GM12878 (cell line): ENCODE results near the gene SLC10A4.

DNA sequence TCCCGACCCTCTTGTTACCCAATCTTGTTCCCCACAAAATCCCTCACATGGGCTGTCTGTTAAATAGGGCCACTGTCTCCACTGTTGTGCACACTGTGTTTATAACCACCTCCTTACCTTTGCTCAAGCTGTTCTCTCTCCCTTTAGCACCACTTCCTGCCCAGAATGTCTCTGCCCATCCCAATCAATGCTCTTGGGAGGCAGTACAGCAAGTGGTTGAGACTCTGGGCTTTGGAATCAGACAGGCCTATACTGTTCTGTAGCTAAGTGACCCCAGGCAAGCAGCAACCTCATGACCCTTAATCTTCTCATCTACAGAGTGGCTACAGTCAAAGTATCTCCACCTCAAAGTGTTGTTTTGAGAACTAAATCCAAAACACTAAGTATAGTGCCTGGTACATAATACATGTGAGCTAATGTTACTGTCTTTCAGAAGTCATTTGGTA is 3.8 kb upstream of the TXK start:
- RAMPAGE, long total RNA: no peak
- RRBS, 2 experiments: no CpG with 5 or more reads among the region's 1 CpG
CAGE:
- cytosol, long polyA minus RNA: no peak
- cytosol, long polyA plus RNA: no peak
- long polyA plus RNA: no peak
- nucleolus, long total RNA: no peak
- nucleus, long polyA plus RNA: no peak
- nucleus, long total RNA: no peak

DNA sequence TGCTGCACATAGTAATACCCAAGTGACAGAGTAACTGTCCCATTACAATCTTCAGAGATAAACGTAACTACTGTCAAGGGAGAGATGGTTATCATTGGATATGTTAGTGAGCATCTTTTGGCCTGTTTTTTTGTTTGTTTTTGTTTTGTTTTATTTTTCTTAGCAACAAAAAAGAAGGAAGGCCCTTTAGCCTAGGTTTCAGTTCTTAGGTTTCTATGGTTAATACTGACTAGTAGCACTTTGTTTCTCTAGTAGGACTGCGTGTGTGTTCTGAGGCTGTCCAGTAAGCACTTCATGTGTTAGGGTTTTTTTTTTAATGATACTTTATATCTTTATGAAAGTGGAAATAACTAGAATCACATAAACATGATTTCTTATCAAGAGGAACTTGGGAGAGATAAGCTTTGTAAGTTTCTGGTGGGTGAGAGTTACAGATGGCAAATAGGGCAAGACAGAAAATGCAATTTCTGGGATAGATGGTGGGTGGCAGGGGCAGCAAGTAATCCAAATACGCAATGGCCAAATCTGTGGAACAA is 59.5 kb upstream of the TXK start:
- RAMPAGE, long total RNA: no peak
- RRBS, 2 experiments: no CpG with 5 or more reads among the region's 3 CpGs
CAGE:
- cytosol, long polyA minus RNA: no peak
- cytosol, long polyA plus RNA: no peak
- long polyA plus RNA: no peak
- nucleolus, long total RNA: no peak
- nucleus, long polyA plus RNA: no peak
- nucleus, long total RNA: no peak

GRCh38 chr4:48482887-48483703 is at the start of gene SLC10A4:
SLC10A4 (plus strand) TSS chr4:48483343.
- RAMPAGE, long total RNA: no peak
- RRBS, 2 experiments: 7 to 28% methylated on average over 51 to 58 of the region's 80 CpGs
CAGE:
- cytosol, long polyA minus RNA: no peak
- cytosol, long polyA plus RNA: no peak
- long polyA plus RNA: no peak
- nucleolus, long total RNA: no peak
- nucleus, long polyA plus RNA: no peak
- nucleus, long total RNA: no peak

GRCh38 chr4:48604378-48604909 is 114.4 kb downstream of the ZAR1 start:
- RAMPAGE, long total RNA: no peak
- RRBS, 2 experiments: no CpG with 5 or more reads among the region's 5 CpGs
CAGE:
- cytosol, long polyA minus RNA: no peak
- cytosol, long polyA plus RNA: no peak
- long polyA plus RNA: no peak
- nucleolus, long total RNA: no peak
- nucleus, long polyA plus RNA: no peak
- nucleus, long total RNA: no peak

DNA sequence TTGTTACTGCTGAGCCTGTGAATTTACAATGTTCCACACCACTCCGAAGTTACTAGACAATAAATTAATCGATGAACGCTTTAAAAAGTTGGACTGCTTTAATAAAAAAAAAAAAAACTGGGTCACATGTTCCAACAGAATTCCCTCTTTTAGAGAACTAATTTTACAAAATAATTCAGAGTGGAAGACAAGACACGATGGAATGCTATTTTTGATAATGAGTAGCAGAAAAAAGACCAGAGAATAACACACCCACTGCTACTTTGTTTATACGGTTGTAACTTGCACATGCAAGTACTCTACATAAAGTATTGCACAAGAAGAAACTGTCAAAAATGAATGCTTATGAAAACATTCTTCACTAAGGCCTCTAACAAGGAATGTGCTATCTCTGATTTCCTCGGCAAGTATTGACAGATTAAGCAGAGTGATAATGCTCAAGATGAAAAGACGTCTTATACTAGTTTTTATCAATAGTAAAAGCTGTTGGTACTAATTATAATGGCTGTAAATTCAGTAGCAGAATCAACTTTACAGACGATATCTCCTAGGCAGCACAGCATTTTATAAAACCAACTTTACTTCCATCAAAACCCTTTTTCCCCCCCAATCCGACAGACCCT is 1.7 kb downstream of the FRYL start:
- RAMPAGE, long total RNA: no peak
- RRBS, 2 experiments: no CpG with 5 or more reads among the region's 9 CpGs
CAGE:
- cytosol, long polyA minus RNA: no peak
- cytosol, long polyA plus RNA: no peak
- long polyA plus RNA: no peak
- nucleolus, long total RNA: no peak
- nucleus, long polyA plus RNA: no peak
- nucleus, long total RNA: no peak

GRCh38 chr4:51895910-51896118 is 52.9 kb downstream of the DCUN1D4 start:
- RAMPAGE, long total RNA: no peak
- RRBS, 2 experiments: no CpG with 5 or more reads among the region's 1 CpG
CAGE:
- cytosol, long polyA minus RNA: no peak
- cytosol, long polyA plus RNA: no peak
- long polyA plus RNA: no peak
- nucleolus, long total RNA: no peak
- nucleus, long polyA plus RNA: no peak
- nucleus, long total RNA: no peak

- RAMPAGE, long total RNA: no peak
- RRBS, 2 experiments: no CpG with 5 or more reads among the region's 3 CpGs
CAGE:
- cytosol, long polyA minus RNA: no peak
- cytosol, long polyA plus RNA: no peak
- long polyA plus RNA: no peak
- nucleolus, long total RNA: no peak
- nucleus, long polyA plus RNA: no peak
- nucleus, long total RNA: no peak
These were observed 33.0 kb downstream of the ERVMER34-1 start for GRCh38 chr4:52718007-52718768.

DNA sequence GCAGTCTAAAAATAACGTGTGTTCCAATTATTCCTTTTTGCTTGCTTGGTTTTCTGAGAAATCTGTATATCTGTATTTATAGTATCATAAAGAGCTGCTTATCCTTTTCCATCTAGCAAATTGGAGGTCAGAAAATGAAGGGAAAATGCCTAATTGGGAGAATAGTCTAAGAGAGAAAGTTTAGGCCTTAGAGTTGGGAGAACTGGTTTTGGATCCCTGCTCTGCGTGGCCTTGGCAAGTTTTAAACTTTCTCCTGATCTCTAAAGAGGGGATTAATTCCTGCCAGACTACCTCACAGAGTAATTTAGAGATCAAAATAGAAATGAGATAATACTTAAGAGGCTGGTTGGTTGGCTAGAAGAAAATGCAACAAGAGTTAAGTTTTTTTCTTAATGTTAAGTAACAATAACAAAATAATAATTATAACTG is 160.3 kb downstream of the RASL11B start:
- RAMPAGE, long total RNA: no peak
- RRBS, 2 experiments: no CpG with 5 or more reads among the region's 2 CpGs
CAGE:
- cytosol, long polyA minus RNA: no peak
- cytosol, long polyA plus RNA: no peak
- long polyA plus RNA: no peak
- nucleolus, long total RNA: no peak
- nucleus, long polyA plus RNA: no peak
- nucleus, long total RNA: no peak

- RAMPAGE, long total RNA: no peak
- RRBS, 2 experiments: no CpG with 5 or more reads among the region's 1 CpG
CAGE:
- cytosol, long polyA minus RNA: no peak
- cytosol, long polyA plus RNA: no peak
- long polyA plus RNA: no peak
- nucleolus, long total RNA: no peak
- nucleus, long polyA plus RNA: no peak
- nucleus, long total RNA: no peak
These were observed 13.4 kb downstream of the SCFD2 start for GRCh38 chr4:53352374-53352901.

DNA sequence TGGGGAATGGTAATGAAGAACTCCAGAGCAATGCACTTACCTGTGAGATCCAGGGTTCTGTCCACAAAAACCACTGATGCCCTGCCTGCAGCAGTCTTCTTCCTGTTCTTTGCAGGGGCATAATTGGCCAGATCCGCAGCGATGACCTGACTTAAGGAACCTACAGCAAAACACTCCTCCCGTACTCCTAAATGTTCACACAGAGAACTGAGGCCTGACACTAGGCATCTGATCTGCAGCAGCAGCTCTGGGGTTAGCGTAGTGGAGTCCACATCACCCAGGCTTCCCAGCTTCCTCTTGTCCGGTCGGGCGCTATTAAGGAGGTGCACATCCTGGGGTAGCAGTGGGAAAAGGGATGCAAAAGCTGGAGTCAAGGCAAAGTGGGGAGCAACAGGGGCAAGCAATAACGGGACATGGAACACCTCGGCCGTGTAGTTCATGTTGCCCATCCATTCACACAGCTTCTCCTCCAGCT is 760 bp downstream of the SCFD2 start:
- RAMPAGE, long total RNA: no peak
- RRBS, 2 experiments: no CpG with 5 or more reads among the region's 10 CpGs
CAGE:
- cytosol, long polyA minus RNA: no peak
- cytosol, long polyA plus RNA: no peak
- long polyA plus RNA: no peak
- nucleolus, long total RNA: no peak
- nucleus, long polyA plus RNA: no peak
- nucleus, long total RNA: no peak

GRCh38 chr4:53459125-53459899 is 81.9 kb downstream of the FIP1L1 start:
- RAMPAGE, long total RNA: no peak
- RRBS, 2 experiments: no CpG with 5 or more reads among the region's 4 CpGs
CAGE:
- cytosol, long polyA minus RNA: no peak
- cytosol, long polyA plus RNA: no peak
- long polyA plus RNA: no peak
- nucleolus, long total RNA: no peak
- nucleus, long polyA plus RNA: no peak
- nucleus, long total RNA: no peak

DNA sequence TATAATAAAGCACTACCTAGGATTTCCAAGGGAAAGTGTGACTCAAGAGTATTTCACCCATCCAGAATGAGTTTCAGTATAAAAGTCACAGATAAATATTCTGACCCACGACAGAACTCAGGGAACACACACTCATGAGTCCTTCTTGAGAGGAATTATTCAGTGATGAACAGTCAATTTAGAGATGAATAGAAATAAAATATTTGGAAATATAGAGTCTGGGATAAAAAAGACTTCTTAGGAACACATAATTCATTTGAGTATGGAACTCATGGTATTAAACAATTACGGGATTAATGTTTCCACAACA is 143.4 kb upstream of the LNX1 start:
- RAMPAGE, long total RNA: no peak
- RRBS, 2 experiments: no CpG with 5 or more reads among the region's 2 CpGs
CAGE:
- cytosol, long polyA minus RNA: no peak
- cytosol, long polyA plus RNA: no peak
- long polyA plus RNA: no peak
- nucleolus, long total RNA: no peak
- nucleus, long polyA plus RNA: no peak
- nucleus, long total RNA: no peak

- RAMPAGE, long total RNA: no peak
- RRBS, 2 experiments: no CpG with 5 or more reads among the region's 19 CpGs
CAGE:
- cytosol, long polyA minus RNA: no peak
- cytosol, long polyA plus RNA: no peak
- long polyA plus RNA: no peak
- nucleolus, long total RNA: no peak
- nucleus, long polyA plus RNA: no peak
- nucleus, long total RNA: no peak
These were observed 40.6 kb downstream of the CHIC2 start for GRCh38 chr4:54023360-54024606.

GRCh38 chr4:54197040-54197765 is 31.9 kb upstream of the PDGFRA start:
- RAMPAGE, long total RNA: no peak
- RRBS, 2 experiments: no CpG with 5 or more reads among the region's 7 CpGs
CAGE:
- cytosol, long polyA minus RNA: no peak
- cytosol, long polyA plus RNA: no peak
- long polyA plus RNA: no peak
- nucleolus, long total RNA: no peak
- nucleus, long polyA plus RNA: no peak
- nucleus, long total RNA: no peak

- RAMPAGE, long total RNA: no peak
- RRBS, 2 experiments: no CpG with 5 or more reads among the region's 27 CpGs
CAGE:
- cytosol, long polyA minus RNA: no peak
- cytosol, long polyA plus RNA: no peak
- long polyA plus RNA: no peak
- nucleolus, long total RNA: no peak
- nucleus, long polyA plus RNA: no peak
- nucleus, long total RNA: no peak
These were observed 3.2 kb upstream of the PDGFRA start for GRCh38 chr4:54225842-54226439.

DNA sequence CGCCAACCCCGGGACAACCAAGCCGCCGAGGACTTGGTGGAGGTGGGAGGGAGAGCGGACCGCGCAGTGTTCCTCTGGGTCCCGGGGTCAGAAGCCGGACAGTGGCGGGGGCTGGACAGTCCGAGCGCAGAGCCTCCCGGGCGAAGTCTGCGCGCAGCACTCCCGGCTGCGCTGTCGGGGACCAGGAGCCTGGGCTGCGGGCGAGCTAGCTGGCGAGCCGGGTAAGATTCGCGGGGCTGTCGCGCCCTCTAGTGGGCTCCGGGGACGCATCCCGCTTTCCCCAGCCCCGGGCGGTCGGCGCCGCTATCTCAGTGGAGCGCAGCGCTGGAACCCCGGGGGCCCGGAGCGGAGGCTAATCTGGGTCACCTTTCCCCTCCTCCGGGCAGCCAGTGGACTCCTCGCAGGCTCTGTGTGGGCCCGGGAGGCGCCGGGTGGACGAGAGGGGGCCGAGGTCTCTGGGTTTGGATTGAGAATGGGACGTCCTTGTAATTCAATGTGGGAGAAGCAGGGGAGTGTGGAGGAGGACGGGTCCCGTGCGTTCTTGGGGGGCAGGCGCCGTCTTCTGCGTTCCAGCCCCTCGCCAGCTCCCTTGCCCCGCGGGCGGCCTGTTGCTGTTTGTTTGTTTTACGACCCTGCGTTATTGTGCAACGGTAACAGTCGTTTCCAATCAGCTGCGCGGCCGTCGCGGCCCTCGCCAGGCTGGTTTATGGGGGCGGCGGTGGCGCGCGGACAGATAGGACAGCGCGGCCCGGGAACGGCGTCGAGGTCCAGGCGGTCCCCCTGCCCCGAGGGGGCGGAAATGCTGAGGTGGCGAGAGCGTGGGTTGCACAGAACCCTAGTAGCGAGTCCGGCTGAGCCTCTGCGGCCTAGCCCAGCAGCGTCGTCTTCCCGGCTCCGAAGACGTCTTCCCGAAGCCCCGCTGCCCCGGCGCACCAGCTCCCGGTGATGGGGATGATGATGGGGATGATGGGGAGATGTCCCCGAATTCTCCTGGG is 4.4 kb downstream of the PDGFRA start:
- RAMPAGE, long total RNA: no peak
- RRBS, 2 experiments: 2 to 6% methylated on average over 49 to 53 of the region's 98 CpGs
CAGE:
- cytosol, long polyA minus RNA: no peak
- cytosol, long polyA plus RNA: no peak
- long polyA plus RNA: no peak
- nucleolus, long total RNA: no peak
- nucleus, long polyA plus RNA: no peak
- nucleus, long total RNA: no peak

- RAMPAGE, long total RNA: no peak
- RRBS, 2 experiments: no CpG with 5 or more reads among the region's 3 CpGs
CAGE:
- cytosol, long polyA minus RNA: no peak
- cytosol, long polyA plus RNA: no peak
- long polyA plus RNA: no peak
- nucleolus, long total RNA: no peak
- nucleus, long polyA plus RNA: no peak
- nucleus, long total RNA: no peak
These were observed 160.1 kb upstream of the KIT start for GRCh38 chr4:54497634-54498077.

- RAMPAGE, long total RNA: no peak
- RRBS, 2 experiments: no CpG with 5 or more reads among the region's 5 CpGs
CAGE:
- cytosol, long polyA minus RNA: no peak
- cytosol, long polyA plus RNA: no peak
- long polyA plus RNA: no peak
- nucleolus, long total RNA: no peak
- nucleus, long polyA plus RNA: no peak
- nucleus, long total RNA: no peak
These were observed 51.7 kb downstream of the KIT start for GRCh38 chr4:54709510-54709894.

DNA sequence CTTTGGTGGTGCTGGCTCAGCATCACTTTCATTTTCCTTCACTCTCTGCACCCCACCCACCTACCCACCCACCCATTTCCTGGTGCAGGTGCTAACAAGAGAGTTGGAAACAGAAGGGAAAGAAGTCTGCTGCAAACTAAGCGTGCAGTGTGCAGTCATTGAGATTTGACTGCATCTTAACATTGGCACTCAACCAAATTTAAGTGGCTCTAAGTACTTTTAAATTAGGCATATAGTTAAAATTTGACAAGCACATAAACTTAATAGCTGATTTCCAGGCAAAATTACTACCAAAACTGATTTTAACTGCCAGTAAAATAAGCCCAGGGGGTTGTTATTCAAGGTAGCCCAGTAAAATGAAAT is 184.3 kb downstream of the KDR start:
- RAMPAGE, long total RNA: no peak
- RRBS, 2 experiments: no CpG with 5 or more reads among the region's 1 CpG
CAGE:
- cytosol, long polyA minus RNA: no peak
- cytosol, long polyA plus RNA: no peak
- long polyA plus RNA: no peak
- nucleolus, long total RNA: no peak
- nucleus, long polyA plus RNA: no peak
- nucleus, long total RNA: no peak

DNA sequence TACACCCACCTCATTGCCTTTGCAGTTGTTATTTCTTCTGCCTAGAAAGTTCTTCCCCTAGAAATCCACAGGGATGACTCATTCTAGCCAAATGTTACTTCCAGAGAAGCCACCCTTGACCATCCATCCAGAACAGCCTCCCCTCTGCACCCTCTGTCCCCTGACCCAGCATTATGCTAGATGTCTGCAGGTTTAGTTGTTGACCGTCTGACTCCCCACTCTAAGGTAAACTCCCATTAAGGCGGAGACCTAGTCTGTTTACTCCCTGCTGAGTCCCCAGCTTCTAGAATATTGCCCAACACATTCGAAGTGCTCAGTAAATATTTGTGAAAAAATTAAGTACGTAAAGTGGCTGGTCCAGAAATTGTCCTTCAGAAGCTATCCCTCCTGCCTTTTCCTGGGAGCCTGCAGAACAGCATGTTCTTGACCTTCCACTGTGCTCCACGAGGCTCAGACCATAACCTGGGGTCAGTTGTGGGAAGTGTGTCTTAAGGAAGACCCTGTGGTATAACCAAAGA is 11.0 kb downstream of the SRD5A3 start:
- RAMPAGE, long total RNA: no peak
- RRBS, 2 experiments: no CpG with 5 or more reads among the region's 5 CpGs
CAGE:
- cytosol, long polyA minus RNA: no peak
- cytosol, long polyA plus RNA: no peak
- long polyA plus RNA: no peak
- nucleolus, long total RNA: no peak
- nucleus, long polyA plus RNA: no peak
- nucleus, long total RNA: no peak